Bronchial epithelial cell (primary cell): ENCODE data around the gene TNK2.

- RRBS, 2 experiments = no CpG with 5 or more reads among the region's 7 CpGs
Measured at GRCh38 chr3:195033361-195033907, 237.5 kb downstream of the XXYLT1 start.

DNA sequence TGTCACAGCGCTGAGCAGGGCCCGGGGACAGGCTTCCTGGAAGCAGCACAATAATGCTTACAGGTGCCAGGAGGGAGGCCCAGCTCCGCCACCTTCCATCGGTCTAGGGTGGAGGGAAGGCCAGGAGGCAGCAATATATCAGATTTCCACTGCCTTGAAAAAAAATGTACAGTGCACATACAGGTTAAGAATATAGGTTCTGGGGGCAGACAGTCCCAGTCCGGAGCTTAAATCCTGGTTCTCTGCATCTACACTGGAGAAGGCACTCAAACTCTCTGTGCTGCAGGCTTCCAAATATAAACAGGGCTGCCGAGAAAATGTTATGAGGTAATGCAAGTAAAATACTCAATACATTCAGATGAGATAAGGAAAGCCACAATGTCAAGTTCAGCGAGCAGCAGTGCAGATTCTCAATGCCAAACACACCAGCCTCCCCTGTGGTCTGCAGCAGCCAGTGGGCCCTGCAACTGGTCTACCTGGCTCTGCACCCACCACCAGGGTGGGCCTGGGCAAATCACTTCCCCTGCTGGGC lies 189.5 kb downstream of the XXYLT1 start:
- RRBS, 2 experiments = no CpG with 5 or more reads among the region's 7 CpGs

DNA sequence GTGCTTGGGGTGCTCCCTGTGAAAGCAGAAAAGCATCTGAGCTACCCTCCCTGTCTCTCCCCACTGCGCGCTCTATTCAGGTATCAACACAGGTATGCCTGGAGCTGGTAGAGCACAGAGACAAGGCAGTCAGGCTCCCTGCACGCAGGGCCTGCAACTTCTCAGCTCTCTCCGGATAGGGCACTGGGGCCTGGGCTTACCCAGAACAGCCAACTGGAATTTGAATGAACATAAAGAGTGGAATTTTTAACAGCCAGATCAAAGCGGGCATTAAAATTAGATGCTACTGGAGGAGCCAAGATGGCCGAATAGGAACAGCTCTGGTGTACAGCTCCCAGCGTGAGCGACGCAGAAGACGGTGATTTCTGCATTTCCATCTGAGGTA lies 183.6 kb downstream of the XXYLT1 start:
- RRBS, 2 experiments = no CpG with 5 or more reads among the region's 10 CpGs

DNA sequence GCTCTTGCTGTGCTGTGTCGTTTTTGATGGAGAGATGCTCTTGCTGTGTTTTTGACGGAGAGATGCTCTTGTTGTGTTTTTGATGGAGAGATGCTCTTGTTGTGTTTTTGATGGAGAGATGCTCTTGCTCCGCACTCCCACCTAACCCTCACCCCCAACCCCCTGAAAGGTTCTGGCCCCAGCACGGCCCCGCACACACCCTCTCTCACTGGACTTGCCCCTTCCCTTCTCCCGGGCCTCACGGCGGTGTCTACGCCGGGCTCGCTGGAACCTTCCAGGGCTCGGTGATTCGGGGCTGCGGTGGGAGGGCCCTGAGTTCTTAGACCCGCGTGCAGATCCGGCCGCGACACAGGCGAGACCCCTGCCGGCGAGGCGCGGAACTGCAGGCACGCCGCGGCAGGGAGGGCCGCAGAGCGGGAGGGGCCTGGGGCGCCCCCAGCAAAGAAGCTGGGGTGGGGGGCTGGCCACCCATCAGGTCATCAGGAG lies 164.7 kb downstream of the XXYLT1 start:
- RRBS, 2 experiments = under 1 to 1% methylated on average over 7 of the region's 30 CpGs

DNA sequence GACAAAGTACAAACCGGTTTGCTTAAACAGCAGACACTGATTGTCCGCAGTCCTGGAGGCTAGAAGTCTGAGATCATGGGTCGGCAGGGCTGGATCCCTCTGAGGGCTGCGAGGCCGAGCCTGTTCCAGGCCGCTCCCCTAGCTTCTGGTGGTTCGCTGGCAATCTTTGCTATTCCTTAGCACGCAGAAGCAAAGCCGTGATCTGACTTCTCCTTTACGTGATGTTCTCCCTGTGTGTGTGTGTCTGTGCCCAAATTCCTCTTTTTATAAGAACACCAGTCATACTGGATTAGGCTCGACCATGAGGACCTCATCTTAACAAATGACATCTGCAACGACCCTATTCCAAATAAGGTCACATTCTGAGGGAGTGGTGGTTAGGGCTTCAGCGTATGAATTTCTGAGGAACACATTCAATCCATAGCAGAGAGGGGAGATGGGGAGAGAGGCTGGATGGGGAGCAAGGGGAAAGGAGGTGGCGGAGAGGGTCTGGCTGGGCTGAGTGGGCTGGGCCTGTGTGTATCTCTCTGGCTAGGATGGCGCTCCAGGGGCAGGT lies 159.9 kb downstream of the XXYLT1 start:
- RRBS, 2 experiments = no CpG with 5 or more reads among the region's 15 CpGs

GRCh38 chr3:195148417-195149162 lies 122.4 kb downstream of the XXYLT1 start:
- RRBS, 2 experiments = no CpG with 5 or more reads among the region's 12 CpGs

- RRBS, 2 experiments = no CpG with 5 or more reads among the region's 6 CpGs
Measured at GRCh38 chr3:195551293-195551866, 8.3 kb upstream of the PPP1R2 start.

- RRBS, 2 experiments = no CpG with 5 or more reads among the region's 2 CpGs
Measured at GRCh38 chr3:195563652-195563851, 20.2 kb downstream of the APOD start.

- RRBS, 2 experiments = no CpG with 5 or more reads among the region's 10 CpGs
Measured at GRCh38 chr3:195635914-195636270, 52.2 kb upstream of the APOD start.

DNA sequence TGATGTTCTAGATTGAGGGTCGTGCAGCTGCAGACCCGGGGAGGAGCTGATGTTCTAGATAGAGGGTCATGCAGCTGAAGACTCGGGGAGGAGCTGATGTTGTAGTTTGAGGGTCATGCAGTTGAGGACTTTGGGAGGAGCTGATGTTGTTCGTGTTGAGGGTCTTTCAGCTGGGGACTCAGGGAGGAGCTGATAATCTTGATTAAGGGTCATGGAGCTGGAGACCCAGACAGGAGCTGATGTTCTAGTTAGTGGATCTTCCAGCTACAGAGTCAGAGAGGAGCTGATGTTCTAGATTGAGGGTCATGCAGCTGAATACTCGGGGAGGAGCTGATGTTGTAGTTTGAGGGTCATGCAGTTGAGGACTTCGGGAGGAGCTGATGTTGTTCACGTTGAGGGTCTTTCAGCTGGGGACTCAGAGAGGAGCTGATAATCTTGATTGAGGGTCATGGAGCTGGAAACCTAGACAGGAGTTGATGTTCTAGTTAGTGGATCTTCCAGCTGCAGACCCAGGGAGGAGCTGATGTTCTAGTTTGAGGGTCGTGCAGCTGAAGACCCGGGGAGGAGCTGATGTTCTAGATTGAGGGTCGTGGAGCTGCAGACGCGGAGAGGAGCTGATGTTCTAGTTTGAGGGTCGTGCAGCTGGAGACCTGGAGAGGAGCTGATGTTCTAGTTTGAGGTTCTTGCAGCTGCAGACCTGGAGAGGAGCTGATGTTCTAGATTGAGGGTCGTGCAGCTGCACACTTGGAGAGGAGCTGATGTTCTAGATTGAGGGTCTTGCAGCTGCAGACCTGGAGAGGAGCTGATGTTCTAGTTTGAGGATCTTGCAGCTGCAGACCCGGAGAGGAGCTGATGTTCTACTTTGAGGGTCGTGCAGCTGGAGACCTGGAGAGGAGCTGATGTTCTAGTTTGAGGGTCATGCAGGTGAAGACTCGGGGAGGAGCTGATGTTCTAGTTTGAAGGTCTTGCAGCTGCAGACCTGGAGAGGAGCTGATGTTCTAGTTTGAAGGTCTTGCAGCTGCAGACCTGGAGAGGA lies 61.3 kb upstream of the APOD start:
- RRBS, 2 experiments = no CpG with 5 or more reads among the region's 17 CpGs

- RRBS, 2 experiments = no CpG with 5 or more reads among the region's 82 CpGs
Measured at GRCh38 chr3:195657347-195658215, 63.2 kb upstream of the MUC20 start.

DNA sequence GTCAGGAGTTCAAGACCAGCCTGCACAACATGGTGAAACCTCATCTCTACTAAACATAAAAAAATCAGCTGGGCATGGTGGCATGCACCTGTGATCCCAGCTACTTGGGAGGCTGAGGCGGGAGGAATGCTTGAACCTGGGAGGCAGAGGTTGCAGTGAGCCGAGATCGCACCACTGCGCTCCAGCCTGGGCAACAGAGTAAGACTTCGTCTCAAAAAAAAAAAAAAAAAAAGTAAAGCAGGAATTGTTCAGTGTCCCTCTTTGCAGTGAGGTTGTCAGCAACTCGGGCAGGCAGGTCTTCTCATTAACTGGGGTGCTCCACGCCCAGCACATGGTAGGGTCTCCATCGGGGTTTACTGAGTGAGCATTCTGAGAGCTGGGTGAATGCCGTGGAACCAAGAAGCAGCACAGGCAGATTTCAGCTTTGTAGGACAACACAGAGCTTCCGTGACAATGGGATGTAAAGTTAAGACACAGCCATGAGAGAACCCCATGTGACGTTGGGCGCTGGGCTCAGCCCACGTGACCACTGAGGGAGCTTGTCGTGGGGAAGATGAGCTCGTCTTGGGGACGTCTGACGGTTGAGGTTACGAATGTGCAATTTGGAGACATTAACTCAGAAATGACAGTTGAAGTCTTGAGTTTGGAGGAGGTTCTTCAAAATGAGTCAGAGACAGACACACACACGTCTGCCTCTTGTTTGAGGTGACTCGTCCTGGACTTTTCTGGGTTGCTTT lies 51.6 kb upstream of the MUC20 start:
- RRBS, 2 experiments = no CpG with 5 or more reads among the region's 20 CpGs

GRCh38 chr3:195809306-195810521 lies 2.0 kb downstream of the MUC4 start:
- RRBS, 2 experiments = 18 to 90% methylated on average over 8 of the region's 40 CpGs

- RRBS, 2 experiments = no CpG with 5 or more reads among the region's 25 CpGs
Measured at GRCh38 chr3:195848843-195849559, 37.3 kb upstream of the MUC4 start.

DNA sequence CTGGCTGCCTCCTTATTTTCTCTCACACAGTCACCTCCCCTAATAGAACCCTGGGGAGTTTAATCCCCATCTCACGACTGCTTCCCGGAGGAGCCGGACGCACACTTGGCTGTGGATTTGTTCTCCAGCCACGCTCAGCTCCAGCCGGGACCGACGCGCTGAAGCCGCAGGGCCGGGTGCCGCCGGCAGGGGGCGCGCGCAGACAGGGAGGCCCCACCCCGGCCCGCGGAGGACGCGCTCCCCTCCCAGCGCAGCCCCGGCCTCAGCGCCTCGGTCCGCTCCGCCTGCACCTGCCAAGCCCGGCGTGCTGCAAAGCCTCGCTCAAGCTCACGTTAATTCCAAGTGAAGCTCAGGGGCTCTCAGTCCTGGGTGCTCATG lies 37.9 kb upstream of the MUC4 start:
- RRBS, 2 experiments = 6 to 67% methylated on average over 20 of the region's 31 CpGs

- RRBS, 2 experiments = 91 to 92% methylated on average over 20 to 24 of the region's 77 CpGs
Measured at GRCh38 chr3:195867329-195868537, 40.6 kb downstream of the TNK2 start.

DNA sequence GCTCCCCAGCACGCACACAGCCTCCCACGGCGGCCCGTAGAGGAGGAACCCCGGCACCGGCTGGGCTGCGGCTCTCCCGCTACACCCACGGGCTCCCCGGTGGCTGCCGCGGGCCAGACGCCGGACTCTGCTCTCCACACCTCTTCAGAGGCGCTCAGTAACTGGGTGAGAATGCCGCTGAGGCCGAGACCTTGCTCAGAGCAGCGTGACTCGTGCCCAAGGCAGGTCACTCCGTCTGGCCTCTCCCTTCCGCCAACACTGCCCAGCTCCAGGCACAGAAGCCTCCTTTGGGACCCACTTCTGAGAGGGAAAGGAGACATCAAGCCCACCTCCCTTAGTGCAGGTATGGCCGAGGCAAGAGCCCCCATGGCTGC lies 34.3 kb downstream of the TNK2 start:
- RRBS, 2 experiments = 52 to 81% methylated on average over 10 of the region's 22 CpGs

DNA sequence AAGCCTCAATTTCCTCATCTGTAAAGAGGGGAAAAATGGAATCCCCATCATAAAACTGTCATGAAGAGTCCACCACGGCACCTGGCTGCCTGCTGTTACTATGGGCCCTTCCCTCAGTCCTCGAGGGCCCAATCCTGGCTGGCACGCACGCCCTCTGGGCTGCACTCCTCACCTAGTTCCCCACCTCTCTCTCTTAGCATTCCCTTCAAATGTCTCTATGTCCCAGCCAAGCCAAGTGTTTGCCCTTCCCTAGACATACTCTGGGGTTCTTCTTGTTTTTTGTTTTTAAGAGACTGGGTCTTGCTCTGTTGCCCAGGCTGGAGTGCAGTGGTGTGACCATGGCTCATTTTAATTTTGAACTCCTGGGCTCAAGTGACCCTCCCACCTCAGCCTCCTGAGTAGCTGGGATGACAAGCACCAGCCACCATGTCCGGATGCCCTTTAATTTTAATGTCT lies 10.0 kb downstream of the TNK2 start:
- RRBS, 2 experiments = 100% methylated on average over 1 of the region's 5 CpGs; no CpG with 5 or more reads in 1 of the 2 experiments

- RRBS, 2 experiments = 0 to 3% methylated on average over 1 to 3 of the region's 50 CpGs
Measured at GRCh38 chr3:195907600-195908758, at the start of gene TNK2. TNK2 (minus strand) TSS chr3:195908551.

DNA sequence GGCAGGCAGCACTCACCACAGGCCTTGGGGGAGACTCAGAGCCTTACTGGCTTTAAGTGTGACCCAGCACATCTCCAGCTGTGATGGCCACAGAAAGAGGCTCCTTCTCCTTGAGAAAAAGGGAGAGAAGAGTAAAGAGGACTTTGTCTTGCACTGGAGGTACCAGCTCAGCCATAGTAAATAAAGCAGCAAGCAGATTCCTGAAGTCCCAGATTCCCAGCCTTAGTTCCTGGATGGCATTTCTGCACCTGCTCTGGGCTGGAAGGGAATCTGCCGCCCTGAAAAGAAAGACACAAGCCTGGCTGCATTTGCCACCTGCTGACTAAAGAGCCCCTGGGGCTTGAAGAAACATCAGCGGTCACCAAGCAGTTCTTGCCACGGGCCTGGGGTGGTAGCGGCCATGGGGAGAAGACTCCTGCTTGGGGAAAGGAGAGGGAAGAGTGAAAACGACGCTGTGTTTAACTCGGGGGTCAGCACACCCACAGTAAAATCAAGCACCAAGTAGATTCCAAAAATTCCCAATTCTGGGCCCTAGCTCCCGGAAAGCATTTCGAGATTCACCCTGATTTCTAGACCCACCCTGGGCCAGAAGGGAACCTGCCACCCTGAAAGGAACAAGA lies 24.2 kb upstream of the TNK2 start:
- RRBS, 2 experiments = no CpG with 5 or more reads among the region's 9 CpGs